Gastroesophageal sphincter (tissue), 4 donors: ENCODE measurements around the genes IPO13, SLC6A9, KIF2C, BEST4 and TOE1.

- PRO-cap = no peak
- RAMPAGE, long total RNA, 4 experiments = no peak in any of the 4 experiments
Measured at GRCh38 chr1:43344152-43344727, 6.6 kb downstream of the MPL start.

DNA sequence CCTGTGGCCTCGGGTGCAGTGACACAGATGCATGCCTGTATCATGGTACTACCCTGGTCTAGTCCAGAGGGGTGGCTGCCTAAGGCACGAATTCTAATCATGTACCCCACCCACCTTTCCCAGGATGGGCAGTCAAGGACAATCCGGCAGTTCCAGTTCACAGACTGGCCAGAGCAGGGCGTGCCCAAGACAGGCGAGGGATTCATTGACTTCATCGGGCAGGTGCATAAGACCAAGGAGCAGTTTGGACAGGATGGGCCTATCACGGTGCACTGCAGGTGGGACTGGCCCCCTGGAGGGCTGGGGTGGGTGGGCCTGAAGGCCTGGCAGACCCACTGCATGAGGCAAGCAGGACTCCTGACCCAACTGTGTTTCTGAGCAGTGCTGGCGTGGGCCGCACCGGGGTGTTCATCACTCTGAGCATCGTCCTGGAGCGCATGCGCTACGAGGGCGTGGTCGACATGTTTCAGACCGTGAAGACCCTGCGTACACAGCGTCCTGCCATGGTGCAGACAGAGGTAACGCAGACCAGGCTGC, 29.2 kb upstream of the KDM4A start:
- PRO-cap = no peak
- RAMPAGE, long total RNA, 4 experiments = start-site peak on the plus strand in 1 of 4 experiments, centred at positions 164 to 453 of the sequence, 10 reads per replicate

GRCh38 chr1:43936043-43936864, 2.7 kb downstream of the ARTN start:
- PRO-cap = unidirectional peak, minus-strand start at chr1:43936578
- RAMPAGE, long total RNA, 4 experiments = no peak in any of the 4 experiments

GRCh38 chr1:43946196-43947390, at the start of gene IPO13:
IPO13 (plus strand) TSS chr1:43946950.
- PRO-cap = bidirectional peak, plus-strand start at chr1:43946962, minus-strand start at chr1:43946514
- RAMPAGE, long total RNA, 4 experiments = start-site peak on the plus strand in 1 of 4 experiments, at chr1:43946804-43946971 at its widest, 48 to 180 reads per replicate; start-site peak on the minus strand in 2 of 4 experiments, at chr1:43946581-43946601 at its widest, 10 to 18 reads per replicate

DNA sequence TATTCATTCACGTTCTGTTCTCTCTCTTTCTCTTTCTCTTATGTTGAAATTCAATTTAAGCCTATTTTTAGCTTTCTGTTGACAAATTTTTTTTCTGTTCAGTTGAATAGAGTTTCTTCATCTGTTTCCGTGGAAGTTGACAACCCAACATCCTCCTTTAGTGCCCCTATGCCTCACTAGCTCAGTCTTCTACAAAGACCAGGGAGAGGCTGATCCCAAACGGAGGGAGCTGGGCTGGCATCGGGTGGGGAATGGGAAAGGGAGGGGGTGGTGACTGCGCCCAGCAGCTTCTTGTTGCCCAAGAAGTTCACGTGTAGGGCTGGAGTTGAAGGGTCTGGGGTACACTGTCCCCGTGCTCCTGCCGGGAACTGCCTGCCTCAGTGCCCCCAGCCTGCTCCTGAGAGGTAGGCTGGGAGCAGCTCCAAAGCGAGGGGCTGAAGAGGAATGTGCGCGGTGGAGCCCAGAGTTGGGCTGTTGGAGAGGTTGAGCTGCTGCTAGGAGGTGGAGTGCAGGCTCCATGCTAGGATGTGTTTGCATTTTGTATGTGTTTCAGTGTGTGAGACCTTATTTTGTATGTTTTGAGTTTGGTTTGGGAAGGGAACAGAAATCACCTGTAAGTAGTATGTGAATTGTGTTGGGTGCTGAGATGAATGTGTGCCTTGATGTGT, 5.3 kb upstream of the DPH2 start:
- PRO-cap = no peak
- RAMPAGE, long total RNA, 4 experiments = no peak in any of the 4 experiments

- PRO-cap = no peak
- RAMPAGE, long total RNA, 4 experiments = no peak in any of the 4 experiments
Measured at GRCh38 chr1:43977866-43978538, 1.0 kb upstream of the B4GALT2 start.

GRCh38 chr1:43979619-43980367, 783 bp downstream of the B4GALT2 start:
- PRO-cap = unidirectional peak, minus-strand start at chr1:43979724
- RAMPAGE, long total RNA, 4 experiments = no peak in any of the 4 experiments

DNA sequence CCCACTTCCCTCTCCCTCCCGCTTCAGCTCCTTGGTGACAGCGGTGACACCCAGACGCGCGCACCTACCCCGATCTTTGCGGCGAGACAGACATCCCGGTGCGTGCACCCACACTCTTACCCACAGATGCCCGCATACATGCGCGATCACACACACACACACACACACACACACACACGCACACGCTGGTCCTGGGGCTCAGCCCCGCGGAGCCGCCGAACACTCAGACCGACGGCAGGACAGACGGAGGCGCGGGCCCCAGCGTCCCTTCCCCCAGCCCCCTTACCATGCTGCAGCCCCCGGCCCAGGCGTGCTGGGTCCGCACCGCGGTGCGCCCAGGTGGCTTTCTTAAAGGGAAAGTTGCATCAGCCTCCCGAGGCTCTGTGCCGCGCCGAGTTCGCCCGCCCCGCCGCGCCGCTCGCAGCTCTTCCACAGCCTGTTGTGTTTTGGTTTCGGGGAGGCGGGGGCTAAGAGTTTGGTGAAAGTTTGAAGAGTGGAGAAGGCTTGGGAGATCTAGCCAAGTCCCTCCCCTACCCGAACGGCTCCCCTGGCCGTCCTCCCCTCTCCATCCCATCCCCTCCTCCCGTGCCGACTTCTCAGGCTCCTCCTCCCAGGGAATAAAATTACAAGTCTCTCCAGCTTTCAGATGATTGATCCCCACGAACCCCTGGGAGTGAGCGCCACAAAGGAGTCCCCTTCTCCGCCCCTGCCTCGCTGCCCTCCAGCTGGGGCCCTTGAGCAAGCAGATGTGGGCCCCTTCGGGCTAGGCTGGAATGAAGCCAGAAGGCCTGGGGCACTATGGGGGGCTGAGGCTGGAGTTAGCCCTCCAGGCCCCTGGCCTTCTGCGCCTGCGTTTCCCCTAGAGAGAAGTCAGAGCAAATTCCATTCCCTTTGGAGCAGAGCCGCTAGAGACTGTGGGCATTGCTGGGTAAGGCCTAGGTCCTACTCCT, at the start of gene SLC6A9:
Gene SLC6A9 (minus strand): TSS at position 443 of the 950 bp plus-strand sequence.
- PRO-cap = unidirectional peak, plus-strand start at position 226 of the sequence; bidirectional peak, plus-strand start at position 649 of the sequence, minus-strand start at position 443 of the sequence
- RAMPAGE, long total RNA, 4 experiments = start-site peak on the minus strand in 2 of 4 experiments, centred at positions 434 to 435 of the sequence, 18 to 38 reads per replicate

DNA sequence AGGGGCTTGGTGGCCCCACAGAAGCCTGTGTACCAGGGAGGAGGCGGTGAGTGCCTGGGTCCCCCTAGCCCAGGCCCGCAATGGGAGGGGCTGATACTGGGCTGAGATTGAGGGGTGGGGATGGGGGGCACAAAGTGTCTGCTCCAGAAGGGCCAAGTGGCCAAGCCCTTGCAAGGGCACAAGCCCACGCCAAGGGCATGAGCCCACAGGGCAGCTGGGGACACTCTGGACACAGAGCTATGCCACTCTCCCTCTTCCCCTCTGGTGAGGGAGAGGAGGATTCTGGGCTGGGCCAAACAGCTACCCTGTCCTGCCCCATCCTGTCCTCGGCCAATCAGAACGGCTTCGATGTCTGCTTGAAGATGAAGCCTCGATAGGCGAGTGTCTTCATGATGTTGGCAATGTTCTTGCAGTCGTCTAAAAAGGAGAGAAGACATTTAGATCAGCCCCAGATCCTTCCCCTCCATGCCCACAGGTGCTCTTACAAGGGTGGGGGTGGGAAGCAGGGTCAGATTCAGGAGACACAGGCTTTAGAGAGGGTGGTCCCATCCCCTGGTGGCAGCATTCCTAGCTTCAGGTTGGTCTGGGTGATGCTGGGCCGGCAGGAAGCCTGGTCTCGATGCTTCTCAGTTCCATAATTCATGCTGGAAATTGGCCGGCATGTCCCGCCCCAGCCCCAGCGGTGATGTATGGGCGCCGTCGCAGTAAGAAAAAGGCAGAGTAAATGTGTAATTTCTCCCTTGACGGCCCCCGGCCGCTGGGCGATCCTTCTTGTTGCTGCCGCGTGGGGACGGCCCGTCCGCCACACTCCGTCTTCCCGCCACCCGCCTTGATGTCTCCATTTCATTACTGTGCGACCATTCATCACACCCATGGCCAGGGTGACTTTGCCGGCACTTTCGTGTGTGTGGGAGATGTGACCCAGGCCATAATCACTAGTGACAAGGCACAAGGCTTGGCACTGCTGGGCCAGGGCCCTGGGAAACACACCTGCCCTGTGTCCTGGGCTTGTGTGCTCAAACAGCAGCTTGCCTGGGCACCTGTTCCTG, 8.3 kb downstream of the DMAP1 start:
- PRO-cap = no peak
- RAMPAGE, long total RNA, 4 experiments = no peak in any of the 4 experiments

DNA sequence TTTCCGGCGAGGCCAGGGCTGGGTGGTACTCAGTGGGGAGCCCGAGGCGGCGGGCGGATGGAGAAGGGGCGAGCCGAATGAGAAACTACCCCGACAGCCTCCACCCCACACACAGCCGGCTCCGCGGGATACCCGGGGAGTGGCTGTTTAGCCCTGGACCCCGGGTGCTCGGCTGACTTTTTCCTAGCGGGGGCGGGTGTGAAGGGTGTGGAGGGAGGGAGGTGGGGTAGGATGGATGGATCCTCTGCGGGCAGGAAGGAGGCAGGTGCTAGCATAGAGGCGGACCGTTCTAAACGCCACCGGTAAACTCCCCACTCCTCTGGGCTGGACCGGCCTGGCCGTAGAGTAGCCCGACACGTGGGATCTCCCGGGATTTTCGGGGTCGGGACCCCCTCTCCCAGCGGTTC, 968 bp downstream of the RNF220 start:
- PRO-cap = no peak
- RAMPAGE, long total RNA, 4 experiments = no peak in any of the 4 experiments

DNA sequence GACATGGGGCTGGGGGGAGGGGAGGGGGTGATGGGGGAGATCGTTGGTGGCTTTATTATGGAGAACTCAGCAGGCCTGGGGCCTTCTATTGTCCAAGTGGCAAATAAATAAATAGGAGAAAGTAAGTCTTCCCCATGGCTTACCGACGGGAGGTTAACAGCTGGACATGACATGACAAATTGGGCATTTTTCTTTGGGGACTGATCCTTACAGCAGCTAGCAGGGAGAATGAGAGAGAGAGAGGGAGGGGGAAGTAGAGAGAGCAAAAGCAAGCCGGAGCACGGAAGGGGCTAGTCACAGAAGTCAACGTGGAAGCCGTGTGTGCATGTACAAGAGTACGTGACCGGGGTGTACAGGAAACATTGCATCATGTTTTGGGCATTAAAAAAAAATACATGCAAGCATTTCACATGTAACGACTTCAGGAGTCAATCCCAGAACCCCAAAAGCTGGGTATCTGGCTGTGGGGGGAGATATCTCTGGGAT, 130.9 kb downstream of the TMEM53 start:
- PRO-cap = no peak
- RAMPAGE, long total RNA, 4 experiments = no peak in any of the 4 experiments

DNA sequence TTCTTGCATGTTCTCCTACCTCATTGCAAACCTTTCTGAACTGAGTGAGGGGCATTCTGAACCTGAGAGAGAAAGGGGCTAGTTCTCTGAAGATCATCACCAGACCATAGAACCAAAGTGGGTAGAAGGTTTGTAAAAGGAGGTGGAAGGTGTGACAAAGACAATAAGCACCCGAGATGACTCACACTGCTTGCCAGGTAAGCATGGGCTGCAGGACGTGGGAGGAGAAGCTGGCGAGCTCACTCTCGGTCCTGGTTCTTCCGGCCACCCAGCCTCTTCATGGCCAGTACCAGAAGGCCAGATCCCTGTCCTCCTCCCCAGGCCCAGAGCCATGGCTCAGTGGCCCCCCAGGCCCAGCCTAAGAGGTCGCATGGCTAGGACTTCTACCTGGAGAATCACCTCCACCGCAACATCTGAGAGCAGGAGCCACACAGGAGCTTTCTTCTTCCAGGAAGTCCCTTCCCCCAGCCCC, 128.3 kb downstream of the TMEM53 start:
- PRO-cap = no peak
- RAMPAGE, long total RNA, 4 experiments = no peak in any of the 4 experiments

- PRO-cap = bidirectional peak, plus-strand start at chr1:44631968, minus-strand start at chr1:44631922; bidirectional peak, plus-strand start at chr1:44632501, minus-strand start at chr1:44632350
- RAMPAGE, long total RNA, 4 experiments = start-site peak on the plus strand in 2 of 4 experiments, at chr1:44632071-44632355 at its widest, 8 to 24 reads per replicate
Measured at GRCh38 chr1:44631812-44633000, 42.1 kb downstream of the TMEM53 start.

DNA sequence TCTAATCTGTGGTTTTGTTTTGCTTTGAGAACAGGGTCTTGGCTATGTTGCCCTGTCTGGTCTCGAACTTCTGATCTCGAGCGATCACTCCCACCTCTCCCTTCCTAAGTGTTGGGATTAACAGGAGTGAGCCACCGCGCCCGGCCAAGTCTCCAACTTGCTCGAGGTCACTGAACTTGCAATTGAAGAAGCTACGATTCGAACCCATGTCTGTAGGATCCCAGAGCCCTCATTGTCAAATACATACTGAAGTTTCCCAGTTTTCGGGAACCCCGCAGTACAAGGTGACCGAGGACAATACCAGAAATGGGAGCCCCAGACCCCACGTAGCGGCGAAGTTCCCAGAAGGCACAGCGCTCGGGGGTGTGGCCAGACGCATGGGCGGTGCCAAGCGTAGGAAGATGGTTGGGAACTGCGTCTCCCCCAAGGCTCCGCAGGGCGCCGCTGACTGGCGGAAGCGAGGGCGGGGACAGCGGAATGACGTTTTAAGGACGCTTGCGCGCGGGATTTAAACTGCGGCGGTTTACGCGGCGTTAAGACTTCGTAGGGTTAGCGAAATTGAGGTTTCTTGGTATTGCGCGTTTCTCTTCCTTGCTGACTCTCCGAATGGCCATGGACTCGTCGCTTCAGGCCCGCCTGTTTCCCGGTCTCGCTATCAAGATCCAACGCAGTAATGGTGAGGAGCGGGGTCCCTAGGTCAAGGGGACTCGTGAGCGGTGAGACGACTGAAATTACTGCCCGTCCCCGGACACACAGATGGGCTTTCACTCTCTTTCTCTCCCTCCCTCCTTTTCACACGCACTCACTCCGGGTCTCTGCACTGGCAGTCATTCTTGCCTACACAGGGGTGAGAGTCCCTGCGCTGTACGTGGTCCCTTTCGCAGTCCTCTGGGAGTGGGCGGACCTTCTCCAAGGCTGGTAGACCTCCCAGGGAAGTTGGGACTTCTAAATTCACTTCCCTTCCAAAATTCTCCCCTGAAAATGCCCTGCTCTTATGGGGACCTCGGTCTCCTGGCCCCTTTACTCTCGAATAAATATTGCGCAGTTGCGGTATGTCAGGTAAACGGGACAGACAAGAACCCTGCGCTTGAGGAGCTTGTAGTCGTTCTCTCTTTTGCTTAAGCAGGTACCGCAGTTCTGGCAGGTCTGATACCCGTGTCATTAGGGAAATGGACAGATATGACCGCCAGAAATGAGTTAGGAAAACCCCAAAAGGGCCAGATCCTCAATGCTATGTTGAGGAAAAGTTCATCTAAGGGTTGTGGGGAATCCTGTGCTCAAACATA, at the start of gene KIF2C:
Gene KIF2C (plus strand): TSS at position 511 of the 1,286 bp plus-strand sequence.
- PRO-cap = bidirectional peak, plus-strand start at position 372 of the sequence, minus-strand start at position 341 of the sequence
- RAMPAGE, long total RNA, 4 experiments = start-site peak on the plus strand in 1 of 4 experiments, centred at position 617 of the sequence, 9 reads per replicate

- PRO-cap = no peak
- RAMPAGE, long total RNA, 4 experiments = no peak in any of the 4 experiments
Measured at GRCh38 chr1:44780021-44781321, 5.1 kb downstream of the RPS8 start.

- PRO-cap = no peak
- RAMPAGE, long total RNA, 4 experiments = no peak in any of the 4 experiments
Measured at GRCh38 chr1:44787901-44788471, at the start of gene BEST4. BEST4 (minus strand) TSS chr1:44788170.

DNA sequence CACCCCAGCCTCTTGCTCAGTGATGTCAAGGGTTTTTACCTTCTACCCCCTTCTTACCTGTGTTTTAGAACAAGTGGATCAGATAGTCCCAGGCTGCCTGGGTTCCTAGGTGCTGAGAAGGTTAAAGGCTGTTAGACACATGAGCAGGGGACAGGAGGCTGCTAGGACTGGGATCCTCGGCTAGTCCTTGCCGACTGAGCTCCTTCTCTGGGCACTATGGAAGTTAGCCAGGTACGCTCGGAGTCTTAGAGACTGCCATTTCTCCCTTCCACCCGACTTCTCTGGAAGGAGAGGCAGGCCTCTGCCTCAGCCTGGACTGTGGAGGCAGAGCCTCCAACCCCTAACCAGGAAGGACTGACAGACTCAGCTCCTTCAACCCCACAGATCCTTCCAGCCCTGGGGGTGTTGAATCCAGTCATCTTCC, 412 bp downstream of the DYNLT4 start:
- PRO-cap = no peak
- RAMPAGE, long total RNA, 4 experiments = no peak in any of the 4 experiments

DNA sequence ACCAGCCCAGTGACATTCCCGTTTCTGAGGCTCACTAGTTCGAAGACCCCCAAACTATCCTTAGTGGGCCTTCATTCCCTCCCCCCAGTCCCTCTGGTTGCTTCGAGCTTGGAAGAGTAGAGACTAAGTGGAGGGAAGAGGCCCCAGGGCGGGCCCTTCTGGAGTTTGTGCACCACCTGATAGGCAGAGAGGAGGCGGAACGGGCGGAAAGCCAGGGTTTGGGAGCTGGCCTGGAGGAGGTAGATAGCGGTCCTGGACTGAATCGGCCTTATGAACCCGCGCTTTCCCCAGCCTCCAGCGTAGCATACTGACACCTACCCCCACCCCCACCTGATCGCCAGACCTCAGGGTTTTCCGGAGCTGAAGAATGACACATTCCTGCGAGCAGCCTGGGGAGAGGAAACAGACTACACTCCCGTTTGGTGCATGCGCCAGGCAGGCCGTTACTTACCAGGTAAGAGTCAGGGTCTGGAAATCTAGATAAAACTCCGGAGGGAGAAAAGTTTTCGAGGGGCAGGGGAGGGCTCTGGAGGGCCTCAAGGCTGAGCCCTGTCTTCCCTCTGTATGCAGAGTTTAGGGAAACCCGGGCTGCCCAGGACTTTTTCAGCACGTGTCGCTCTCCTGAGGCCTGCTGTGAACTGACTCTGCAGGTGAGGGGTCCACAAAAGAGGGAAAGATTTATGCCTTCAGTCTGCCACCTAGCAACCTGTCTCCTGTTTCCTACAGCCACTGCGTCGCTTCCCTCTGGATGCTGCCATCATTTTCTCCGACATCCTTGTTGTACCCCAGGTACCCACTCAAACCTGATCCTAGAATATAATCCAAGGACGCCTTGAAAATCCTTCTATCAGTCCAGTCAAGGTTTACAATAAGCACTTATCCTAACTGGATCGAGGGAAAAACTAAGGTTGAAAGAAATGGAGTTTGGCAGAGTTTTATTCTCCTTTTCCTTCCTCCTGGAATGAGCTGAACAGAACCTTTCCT, 804 bp downstream of the UROD start:
- PRO-cap = bidirectional peak, plus-strand start at position 186 of the sequence, minus-strand start at position 129 of the sequence
- RAMPAGE, long total RNA, 4 experiments = no peak in any of the 4 experiments

GRCh38 chr1:45327691-45328941, 1.4 kb downstream of the HPDL start:
- PRO-cap = no peak
- RAMPAGE, long total RNA, 4 experiments = no peak in any of the 4 experiments

DNA sequence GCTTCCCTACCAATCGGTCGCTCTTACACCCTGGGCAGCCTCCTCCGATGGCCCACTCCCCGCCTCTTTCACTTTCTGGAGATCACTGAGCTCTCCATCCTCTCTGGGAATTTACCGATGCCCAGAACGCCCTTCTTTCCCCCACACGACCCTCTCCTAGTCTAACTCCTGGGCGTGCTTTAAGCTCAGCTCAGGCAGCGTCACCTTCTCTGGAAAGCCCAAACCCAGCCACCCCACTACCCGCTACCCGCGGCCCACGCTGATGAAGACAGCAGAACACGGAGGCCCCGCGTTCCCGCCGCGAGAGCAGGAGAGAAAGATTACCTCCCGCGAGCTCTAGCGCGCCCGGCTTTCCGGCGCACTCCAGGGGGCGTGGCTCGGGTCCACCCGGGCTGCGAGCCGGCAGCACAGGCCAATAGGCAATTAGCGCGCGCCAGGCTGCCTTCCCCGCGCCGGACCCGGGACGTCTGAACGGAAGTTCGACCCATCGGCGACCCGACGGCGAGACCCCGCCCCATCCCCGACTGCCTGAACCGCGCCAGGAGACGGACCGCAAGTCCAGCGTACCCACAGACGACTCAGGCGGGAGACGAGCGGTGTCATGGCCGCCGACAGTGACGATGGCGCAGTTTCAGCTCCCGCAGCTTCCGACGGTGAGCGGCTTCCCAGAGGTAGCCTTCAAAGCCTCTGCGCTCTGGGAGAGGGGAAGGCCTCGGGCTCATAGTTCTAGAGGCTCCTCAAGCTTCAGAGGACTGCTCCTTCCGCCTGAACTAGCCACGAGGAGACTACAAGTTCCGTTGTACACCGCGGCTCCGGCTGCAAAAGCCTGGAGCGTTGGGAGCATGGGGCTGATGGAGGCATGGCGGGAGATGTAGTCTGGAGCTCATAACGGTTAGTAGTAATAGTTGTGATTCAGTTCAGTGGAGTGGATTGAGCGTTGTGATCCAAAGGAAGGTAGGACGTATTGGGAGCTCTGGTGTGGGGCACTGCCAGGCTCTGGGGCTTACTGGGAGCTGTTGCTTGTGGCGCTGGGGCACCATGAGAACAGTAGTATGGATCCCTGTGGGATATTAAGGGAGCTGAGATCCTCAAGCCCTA, at the start of gene TOE1:
Gene TOE1 (plus strand): TSS at position 519 of the 1,098 bp plus-strand sequence.
- PRO-cap = bidirectional peak, plus-strand start at position 71 of the sequence, minus-strand start outside the sequence; bidirectional peak, plus-strand start at position 390 of the sequence, minus-strand start at position 353 of the sequence; bidirectional peak, plus-strand start at position 570 of the sequence, minus-strand start at position 469 of the sequence; bidirectional peak, plus-strand start at position 912 of the sequence, minus-strand start at position 826 of the sequence
- RAMPAGE, long total RNA, 4 experiments = start-site peak on the plus strand in 3 of 4 experiments, centred at positions 481 to 541 of the sequence, 17 to 23 reads per replicate; start-site peak on the minus strand in 4 of 4 experiments, centred at positions 347 to 777 of the sequence, 12 to 49 reads per replicate